Hematopoietic multipotent progenitor cell (in vitro differentiated cells): ENCODE data around the gene SKAP2.

- CAGE, long polyA plus RNA, result no peak
Measured at GRCh38 chr7:24576016-24576559, 2.8 kb downstream of the PALS2 start.

DNA sequence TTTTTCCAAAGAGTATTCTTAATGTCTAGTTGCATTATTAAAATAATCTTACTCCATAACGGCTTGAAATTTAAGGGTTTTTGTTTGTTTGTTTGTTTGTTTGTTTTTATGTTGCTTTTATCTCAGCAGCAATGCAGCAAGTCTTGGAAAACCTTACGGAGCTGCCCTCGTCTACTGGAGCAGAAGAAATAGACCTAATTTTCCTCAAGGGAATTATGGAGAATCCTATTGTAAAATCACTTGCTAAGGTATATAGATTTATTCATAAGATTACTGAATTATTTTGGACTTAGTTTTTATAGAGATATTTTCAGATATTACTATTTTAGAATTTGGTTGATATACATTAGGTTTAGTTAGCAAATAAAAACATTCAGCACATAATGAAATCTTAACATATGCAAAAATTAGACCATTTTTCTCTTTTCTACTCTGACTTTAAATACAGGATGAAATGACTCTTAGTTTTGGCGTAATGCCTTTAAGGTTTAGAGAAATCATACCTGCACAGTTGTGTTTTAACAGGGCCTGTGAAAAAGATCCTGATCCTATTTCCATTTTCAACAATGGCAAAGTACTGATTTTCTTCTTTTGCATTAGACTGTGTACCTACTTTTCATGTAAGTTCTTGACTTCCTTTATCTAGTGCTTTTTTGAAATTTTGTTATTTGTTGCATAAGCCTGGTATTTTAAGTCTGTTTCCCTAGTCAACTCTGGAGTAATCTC, 50.4 kb downstream of the PALS2 start:
- CAGE, long polyA plus RNA, result no peak

GRCh38 chr7:24715502-24715974, 41.7 kb downstream of the GSDME start:
- CAGE, long polyA plus RNA, result no peak

DNA sequence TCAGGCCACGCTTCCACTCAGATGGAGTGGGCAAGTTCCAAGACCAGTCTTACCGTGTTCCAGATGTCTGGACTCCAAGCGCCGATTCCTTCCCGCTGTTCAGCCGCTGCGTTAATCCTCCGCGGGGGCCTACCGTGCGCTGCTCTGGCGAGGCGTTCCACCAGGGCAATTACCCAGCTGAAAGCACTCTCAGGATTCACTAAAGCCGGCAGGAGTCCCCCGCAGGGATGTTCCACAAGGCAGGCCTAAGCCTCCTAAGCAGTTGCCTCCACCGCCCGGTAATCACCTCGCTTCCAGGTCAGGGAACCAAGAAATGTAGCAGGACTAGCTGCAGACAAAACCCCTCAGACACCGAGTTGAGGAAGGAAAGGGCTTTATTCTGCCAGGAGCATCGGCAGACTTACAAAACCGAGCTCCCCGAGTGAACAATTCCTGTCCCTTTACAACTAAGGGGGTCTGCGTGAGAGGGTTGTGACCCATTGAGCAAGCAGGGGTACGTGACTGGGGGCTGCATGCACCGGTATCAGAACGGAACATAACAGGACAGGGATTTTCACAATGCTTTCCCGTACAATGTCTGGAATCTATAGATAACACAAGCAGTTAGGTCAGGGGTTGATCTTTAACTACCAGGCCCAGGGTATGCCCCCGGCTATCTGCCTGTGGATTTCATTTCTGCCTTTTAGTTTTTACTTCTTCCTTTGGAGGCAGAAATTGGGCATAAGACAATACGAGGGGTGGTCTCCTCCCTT, 37.9 kb upstream of the GSDME start:
- CAGE, long polyA plus RNA, result no peak

DNA sequence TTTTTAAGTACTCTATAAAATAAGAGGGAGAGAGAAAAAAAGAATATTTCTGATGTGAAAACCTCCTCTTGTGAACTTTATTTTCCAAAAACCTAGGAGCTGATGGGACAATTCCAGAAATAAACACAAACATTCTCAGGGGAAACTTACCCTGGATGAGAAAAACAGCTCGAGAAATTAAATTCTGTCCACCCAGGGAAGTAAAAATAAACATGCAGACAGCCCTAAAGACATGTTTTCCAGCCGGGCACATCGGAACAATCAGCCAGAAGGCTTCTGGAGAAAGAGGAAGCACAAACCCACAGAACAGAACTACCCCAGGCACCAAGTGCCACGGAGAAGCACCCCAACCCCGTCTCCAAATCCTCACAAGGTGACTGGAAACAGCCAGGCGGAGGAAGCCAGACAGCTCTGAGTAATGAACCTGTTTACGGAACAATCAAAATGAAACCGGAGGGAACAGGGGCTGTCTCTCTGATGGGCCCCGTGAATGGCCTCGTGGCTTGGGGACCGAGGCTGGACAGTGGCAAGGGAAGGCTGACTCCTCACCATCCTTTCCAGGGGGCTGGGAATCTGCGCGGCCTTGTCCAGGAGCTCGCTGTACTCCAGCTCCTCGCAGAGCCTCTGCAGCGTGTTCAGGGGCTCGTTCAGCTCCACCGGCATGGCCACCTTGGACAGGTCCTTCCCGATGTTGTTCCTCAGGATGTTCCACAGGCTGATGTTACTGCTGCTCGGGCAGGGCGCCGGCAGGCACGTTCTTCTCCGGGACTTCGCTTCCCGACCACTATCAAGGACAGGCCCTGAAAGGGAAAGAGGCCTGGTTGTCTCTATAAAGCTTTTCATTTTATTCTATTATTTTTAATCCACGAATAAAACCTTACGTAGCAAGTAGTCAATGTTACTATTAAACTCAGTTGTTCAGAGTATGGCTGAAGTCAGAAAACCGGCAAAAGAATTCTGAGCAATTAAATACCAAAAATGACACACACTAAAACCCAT, 77.0 kb upstream of the GSDME start:
- CAGE, long polyA plus RNA, result no peak

DNA sequence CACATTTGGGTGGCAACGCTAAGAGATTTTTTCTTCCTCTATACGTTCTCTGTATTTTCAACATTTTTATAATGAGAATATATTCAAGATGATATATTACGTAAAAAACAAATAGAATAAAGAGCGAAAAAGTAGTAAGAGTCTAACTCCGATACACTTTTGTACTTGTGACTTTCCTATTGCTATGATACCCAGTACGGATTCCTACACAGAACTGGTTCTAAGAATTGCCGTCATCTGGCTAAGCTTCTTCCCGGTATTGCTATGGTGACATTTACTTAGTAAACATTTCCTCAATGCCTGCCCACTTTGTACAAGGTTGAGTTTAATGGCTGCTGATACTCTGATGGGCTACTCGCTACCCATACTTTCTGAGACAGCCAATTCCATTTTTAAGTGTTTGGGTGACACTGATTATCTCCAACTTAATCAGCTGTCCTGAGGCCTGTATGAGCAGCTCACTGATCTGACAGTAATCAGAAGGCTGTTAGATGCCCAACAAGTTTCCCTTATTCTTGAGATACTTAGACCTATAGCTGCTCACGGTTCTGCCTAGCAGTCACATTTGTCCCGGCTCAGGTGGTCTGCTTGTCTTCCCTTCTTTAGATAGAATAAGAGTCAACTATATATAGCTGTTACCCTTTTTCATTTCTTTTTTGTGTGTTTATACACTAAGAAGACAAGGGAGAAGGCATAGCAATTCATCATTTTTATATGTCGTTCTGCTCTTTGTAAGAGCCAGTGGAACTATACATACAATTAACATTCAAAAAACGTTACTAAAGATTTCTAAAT, 55.5 kb downstream of the OSBPL3 start:
- CAGE, long polyA plus RNA, result no peak

DNA sequence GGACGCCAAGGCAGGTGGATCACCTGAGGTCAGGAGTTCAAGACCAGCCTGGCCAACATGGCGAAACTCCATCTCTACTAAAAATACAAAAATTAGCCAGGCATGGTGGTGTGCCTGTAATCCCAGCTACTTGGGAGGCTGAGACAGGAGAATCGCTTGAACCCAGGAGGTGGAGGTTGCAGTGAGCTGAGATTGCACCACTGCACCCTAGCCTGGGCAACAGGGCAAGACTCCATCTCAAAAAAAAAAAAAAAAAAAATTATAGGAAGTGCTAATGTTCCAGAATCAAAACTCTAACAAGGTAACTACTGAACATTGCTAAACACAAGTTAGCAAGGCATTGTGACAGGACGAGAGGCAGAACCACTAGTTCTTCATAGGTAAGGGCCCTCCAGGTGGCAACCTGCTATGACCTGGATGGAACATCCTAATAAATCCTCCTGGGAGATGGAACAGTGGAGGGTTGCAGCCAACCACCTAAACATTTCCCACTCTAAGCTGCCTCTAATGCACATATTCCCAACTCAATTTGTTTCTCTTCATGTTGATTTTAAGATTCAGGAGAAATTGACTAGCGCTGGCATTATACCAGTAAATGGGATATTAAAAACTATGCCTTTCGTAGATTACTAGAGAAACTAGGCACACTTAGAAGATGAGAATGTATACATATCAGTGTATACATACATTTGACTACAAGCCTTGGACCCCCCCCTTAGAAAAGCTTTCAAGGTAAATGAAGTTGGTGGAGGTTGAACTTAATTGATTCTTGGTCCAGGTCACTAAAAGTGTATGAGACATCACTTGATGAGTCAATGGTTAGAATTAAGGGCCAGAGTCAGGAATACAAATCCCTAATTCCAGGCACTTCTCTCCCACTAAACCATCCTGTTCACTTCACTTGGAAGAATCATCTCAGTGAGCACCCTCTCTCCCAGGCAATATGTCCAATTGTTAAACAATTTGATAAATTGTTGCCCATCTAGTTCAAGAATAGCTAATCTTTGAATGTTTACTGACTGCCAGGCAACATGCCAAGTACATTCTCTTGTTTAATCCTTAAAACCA, 9.8 kb downstream of the CYCS start:
- CAGE, long polyA plus RNA, result no peak

- CAGE, long polyA plus RNA, result no peak
Measured at GRCh38 chr7:25851705-25852023, 300.3 kb upstream of the NFE2L3 start.

DNA sequence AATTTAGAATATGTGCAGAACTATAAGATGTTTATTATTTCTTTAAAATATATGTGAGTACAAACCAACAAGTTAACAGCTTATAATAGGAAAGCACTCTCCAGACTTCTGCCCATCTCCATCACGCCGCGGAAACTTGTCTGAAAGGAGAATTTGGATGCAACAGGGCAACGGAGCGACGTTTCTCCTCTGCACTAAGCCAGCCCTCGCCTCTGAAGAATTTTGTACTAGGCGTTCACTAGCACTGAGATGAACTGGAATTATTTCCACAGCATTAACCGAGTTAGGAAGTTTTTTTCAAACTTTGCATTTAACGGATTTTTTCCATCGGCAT, 296.0 kb upstream of the NFE2L3 start:
- CAGE, long polyA plus RNA, result no peak

DNA sequence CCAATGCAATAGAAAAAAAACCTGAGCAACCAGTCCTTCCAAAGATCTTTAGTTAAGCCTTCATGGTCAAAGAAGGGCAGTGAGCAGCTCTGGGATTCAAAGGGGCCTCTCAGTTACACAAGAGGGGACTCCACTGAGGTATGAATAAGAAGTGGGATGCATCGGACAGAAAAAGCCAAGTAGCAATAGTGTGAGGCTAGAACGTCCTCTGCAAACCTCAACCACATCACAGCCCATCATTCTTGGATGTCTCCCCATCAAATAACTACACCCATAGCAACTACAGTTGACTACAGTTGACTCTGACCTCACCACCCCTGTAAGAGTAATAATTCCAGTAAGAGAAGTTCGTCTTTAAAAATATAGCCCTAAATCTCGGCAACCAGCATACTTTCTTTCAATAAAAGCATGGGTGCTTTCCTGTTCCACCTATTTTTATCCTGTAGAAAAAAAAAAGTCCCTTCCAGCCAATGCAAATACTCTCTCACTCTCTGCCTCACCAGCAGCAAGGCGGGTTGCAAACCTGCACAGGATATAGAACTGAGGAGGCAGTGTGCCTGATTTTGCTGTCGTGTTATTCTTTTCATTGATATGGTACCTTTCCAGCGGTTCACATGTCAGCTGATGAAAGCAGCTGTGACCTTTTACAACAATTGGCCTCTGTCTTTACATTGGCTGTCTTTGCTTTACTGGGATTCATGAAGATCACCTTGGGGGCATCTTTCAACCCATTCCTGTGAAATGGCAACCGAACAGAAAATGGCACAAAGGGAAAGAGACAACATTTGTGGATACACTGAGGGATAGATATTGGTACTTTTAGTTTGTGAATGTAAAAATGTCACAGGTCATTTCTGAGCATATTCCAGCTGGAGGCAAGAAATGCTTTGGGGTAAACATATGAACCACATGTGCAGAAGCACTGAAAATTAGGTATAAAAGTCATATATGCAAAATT, 187.4 kb upstream of the NFE2L3 start:
- CAGE, long polyA plus RNA, result no peak

DNA sequence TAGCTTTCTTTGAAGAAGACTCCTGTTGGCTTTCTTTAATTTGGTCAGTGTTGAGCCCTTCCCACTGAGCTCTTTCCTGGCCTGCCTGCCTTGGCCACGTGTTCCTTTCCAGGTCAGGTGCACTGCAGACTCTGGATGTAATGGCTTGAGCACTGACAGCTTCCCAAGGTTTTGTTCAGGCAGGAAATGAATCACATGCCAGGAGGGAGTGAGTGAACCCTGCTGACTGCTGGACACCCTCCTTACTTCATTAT, 29.7 kb downstream of the SNX10 start:
- CAGE, long polyA plus RNA, result no peak

DNA sequence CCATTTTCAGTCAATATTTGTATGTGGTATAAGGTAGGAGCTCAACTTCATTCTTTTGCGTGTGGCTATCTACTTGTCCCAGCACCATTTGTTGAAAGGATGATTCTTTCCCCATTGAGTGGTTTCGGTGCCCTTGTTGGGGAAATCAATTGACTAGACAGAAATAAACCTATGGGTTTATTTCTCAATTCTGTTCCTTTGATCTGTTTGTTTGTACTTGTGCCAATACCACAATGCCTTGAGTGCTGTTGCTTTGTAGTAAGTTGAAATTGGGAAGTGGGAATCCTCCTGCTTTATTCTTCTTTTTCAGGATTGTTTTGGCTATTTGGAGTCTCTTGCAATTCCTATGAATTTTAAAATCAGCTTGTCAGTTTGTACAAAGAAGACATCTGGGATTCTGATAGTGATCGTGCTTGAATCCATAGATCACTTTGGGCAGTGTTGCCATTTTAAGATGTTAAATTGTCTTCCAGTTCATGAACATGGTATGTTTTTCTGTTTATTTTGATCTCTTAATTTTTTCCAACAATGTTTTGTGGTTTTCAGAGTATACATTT, 41.1 kb downstream of the SNX10 start:
- CAGE, long polyA plus RNA, result no peak

DNA sequence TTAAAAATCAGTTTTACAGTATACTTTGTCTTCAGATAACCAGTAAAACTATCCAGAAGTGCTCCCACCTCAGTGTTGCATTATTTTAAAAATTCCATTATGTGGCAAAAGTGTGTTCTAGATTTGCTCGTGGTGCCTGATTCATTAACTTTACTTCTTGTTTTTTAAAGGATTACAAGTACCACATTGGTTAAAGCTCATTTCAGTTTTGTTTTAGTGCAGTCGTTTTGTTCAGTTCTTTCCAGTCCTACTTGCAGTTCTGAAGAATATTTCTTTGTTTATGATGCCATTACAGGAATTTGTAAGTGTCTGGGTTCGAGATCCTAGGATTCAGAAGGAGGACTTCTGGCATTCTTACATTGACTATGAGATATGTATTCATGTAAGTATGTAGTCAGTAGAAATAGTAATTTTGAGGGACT, 69.0 kb downstream of the SNX10 start:
- CAGE, long polyA plus RNA, result no peak

DNA sequence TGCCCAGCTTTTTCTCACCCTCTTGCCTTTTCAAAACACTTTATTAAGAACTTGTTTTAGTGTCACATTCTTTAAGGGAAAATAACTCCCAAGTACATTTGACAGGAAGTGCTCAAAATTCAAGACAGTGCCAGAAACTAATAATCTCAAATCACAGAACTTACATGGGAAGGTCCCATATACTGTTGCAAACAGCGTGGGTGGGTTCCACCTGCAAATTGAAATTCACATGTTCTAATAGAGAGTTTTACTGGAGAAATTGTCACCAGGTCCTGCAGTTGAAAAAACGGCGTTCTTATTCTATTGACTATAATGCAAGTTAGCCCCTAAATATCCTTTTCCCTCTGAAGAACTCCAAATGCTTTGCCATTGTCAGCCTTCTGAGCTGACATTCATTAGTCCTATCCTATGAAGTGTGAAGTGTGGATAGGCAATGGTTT, 261.1 kb downstream of the SKAP2 start:
- CAGE, long polyA plus RNA, result no peak

DNA sequence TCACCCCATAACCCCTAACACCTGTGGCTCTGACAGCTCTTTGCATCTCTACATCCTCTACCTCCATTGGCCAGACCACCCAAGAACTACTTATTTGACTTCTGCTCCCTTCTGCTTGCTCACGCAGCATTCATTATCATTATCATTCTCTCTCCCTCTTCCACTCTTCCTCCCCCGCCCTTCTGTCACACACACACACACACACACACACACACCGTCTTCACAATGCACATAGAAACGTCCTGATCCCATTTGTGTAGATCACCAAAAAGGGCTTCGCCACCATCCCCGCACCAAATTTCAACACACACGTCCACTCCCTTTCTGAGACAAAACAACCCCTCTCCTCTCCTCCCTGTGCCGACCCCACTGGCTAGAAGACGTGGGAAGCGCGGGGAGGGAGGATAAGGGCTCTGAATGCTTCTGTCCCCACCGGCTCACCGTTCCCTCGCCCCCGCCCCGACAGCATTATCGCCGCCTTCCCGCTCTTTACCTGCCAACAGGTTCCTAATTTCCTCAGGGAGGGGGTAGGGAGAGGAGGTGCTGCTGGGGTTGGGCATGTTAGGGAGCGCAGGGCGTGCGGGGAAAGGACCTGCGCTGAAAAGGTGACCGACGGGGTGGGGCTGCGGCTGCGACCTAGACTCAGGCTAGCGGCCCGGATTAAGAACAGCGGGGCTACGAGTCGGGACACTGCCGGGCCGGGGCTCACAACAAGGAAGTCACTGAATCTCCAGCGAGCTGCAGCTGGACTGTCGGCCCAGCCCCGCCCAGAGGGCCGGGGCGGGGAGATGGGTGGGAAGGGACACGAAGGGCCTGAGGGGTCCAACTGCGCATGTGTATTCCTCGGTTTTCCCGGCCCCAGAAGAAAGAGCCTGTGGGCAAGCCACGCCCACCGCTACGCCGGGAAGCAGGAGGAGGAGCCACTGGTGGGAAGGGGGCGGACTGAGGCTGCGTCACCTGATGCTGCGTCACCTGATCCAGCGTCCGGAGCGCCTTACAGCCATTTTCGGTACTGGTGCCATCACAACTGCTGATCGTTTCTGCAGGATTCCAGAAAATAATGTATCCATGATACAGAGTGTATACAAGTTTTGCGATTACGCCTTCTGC, at the start of gene SKAP2:
SKAP2 (minus strand) TSS at position 721 of the 1,110 bp plus-strand sequence.
- CAGE, long polyA plus RNA, result start-site peak on the minus strand centred at position 668 of the sequence, 115 bp wide, 1,303 reads

- CAGE, long polyA plus RNA, result no peak
Measured at GRCh38 chr7:26864980-26865352, 576 bp upstream of the SKAP2 start.

GRCh38 chr7:27096792-27097891, 1.3 kb upstream of the HOXA1 start:
- CAGE, long polyA plus RNA, result no peak

GRCh38 chr7:27138291-27139038, 5.0 kb downstream of the HOXA5 start:
- CAGE, long polyA plus RNA, result no peak

DNA sequence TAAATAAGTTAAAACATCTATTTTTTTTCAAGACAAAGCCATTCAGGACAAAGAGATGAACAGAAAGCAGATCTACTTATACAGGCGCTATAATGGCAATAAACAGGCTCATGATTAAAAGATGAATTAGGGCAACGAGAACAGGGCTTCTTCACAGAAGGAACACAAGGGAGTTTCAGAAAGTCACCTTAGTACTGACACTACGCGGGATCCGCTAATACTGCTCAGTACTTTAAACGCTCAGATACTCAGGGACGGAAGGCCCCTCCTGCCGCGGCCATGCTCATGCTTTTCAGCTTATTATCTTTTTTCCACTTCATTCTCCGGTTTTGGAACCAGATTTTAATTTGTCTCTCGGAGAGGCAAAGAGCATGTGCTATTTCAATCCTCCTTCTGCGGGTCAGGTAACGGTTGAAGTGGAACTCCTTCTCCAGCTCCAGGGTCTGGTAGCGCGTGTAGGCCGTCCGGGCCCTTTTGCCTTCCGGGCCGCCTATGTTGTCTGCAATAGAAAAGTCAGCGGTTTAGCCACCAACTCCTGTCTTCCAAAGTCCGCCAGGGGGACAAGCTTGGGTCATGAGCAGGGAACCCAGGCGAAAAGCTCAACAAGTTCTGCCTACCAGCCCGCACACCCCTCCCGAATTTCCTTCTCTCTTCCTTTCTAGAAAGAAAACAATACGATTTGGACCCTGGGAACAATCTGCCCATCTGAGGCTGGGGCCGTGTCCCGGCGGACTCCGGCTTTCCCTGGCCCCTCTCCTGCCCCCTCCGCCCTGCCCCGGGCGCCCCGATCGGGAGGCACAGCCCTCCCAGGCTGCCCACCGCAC, 1.7 kb downstream of the HOXA5 start:
- CAGE, long polyA plus RNA, result no peak

- CAGE, long polyA plus RNA, result no peak
Measured at GRCh38 chr7:27155387-27155810, 1.1 kb downstream of the HOXA7 start.